Thoracic aorta endothelial cell (primary cell): ENCODE measurements around the gene LOXL1.

- CAGE, long polyA plus RNA, result no peak
These were observed 4.8 kb downstream of the NPTN start for GRCh38 chr15:73628324-73628891.

- CAGE, long polyA plus RNA, result no peak
These were observed 4.1 kb downstream of the CD276 start for GRCh38 chr15:73688230-73688723.

- CAGE, long polyA plus RNA, result no peak
These were observed 25.5 kb downstream of the INSYN1 start for GRCh38 chr15:73727605-73728027.

DNA sequence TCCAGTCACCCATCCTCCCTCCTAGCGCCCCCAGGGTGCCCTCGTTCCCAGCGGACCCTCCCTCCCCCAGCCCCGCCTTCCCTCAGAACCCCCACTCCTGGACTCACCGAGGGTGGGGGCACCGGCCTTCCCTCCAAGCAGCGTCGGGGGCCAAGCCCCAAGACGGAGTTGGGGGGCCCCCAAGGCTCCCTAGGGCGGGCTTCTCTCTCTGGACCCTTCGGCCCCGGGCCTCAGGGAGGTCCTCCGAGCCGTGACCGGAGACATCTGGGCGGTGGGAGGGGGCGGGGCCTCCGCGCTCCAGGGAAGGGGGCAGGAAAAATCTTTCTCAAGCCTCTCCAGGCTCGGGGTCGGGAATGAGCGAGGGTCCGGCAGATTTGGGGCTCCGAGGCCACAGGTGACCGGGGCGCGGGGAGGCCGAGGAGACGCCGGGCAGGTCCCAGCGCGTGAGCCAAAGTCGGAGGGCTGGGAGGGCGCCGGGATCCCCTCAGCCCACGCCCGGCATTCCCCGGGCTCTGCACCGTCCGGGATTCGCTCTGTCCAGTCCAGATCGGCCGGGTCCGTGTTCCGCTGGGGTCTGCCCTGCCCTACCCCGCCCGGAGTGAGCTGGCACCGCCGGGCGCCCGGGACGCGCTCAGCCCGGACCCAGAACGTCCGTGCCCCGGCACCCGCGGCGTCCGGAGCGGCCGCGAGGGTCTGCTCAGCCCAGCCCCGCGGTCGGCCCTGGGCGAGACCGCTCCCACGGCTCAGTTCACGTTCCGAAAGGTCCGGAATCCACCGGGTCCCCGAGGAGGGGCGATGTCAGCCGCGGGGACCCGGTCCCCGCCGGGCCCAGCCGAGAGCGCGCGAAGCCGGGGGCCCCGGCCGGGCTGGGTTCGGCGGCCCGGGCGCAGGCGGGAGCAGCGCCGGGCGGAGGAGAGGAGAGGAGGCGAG lies 883 bp downstream of the INSYN1 start:
- CAGE, long polyA plus RNA, result no peak

GRCh38 chr15:73925927-73927024 lies at the start of gene LOXL1:
Gene LOXL1, plus strand, starts transcription at chr15:73926462.
- CAGE, long polyA plus RNA, result no peak

GRCh38 chr15:73927025-73927474 lies 788 bp downstream of the LOXL1 start:
- CAGE, long polyA plus RNA, result no peak

DNA sequence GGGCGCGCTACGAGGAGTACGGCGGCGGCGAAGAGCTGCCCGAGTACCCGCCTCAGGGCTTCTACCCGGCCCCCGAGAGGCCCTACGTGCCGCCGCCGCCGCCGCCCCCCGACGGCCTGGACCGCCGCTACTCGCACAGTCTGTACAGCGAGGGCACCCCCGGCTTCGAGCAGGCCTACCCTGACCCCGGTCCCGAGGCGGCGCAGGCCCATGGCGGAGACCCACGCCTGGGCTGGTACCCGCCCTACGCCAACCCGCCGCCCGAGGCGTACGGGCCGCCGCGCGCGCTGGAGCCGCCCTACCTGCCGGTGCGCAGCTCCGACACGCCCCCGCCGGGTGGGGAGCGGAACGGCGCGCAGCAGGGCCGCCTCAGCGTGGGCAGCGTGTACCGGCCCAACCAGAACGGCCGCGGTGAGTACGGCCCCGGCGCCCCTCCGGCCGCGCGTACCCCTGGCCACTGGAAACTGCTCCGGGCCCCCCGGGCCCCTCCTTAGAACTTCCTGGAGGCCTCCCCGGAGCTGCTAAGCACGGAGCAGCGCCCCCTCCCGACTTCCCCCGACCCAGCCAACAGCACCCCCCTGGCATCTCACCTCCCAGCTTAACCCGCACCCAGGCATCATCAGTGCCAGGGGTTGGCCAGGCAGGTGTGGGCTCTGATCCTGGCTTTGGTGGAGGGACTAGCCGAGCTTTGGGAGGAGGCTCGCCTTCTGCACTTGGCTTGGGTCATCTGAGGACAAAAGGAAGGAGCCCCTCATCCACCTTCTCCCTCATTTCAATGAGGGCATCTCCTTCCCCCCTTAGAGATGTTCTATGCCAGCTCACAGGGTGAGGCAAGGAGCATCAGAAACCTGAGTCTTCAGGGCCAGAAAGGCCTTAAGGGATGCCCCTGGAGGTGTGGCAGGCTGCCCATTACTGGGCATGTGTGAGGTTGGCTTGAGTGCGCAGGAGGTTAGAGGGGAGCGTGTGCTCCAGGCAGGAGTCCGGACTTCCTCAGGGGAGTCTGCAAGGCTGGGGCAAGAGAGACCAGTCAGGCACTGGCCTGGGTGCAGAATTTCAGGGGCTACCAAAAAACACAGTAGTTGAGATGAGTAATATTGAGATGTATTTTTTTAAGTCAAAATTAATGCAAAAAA lies 1.6 kb downstream of the LOXL1 start:
- CAGE, long polyA plus RNA, result no peak

- CAGE, long polyA plus RNA, result no peak
These were observed 4.0 kb downstream of the LOXL1 start for GRCh38 chr15:73930270-73930673.

DNA sequence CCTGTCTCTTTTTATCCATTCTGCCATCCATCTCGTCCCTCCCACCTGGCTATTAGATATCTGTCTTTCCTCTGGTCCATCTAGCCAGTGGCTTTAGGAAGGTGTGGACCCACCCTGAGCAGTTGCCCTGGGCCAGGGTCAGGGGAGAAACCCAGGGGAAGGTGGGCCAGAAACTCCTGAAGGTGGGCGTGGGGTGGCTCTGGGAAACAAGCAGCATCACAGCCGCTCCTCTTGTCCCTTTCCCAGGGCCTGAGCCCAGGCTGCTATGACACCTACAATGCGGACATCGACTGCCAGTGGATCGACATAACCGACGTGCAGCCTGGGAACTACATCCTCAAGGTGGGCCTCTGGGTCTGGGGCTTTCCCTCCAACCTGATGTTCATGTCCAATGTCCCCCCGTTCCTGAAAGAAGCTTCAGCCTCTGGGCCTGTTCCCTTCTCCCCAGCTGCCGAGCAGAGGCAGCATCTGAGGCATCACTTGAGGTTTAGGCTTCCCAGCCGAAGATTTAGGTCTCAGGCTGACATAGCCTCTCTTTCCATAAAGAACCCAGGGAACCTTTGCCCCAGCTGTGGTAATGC lies 21.4 kb downstream of the LOXL1 start:
- CAGE, long polyA plus RNA, result no peak

- CAGE, long polyA plus RNA, result no peak
These were observed 2.8 kb downstream of the STOML1 start for GRCh38 chr15:73989130-73989833.

DNA sequence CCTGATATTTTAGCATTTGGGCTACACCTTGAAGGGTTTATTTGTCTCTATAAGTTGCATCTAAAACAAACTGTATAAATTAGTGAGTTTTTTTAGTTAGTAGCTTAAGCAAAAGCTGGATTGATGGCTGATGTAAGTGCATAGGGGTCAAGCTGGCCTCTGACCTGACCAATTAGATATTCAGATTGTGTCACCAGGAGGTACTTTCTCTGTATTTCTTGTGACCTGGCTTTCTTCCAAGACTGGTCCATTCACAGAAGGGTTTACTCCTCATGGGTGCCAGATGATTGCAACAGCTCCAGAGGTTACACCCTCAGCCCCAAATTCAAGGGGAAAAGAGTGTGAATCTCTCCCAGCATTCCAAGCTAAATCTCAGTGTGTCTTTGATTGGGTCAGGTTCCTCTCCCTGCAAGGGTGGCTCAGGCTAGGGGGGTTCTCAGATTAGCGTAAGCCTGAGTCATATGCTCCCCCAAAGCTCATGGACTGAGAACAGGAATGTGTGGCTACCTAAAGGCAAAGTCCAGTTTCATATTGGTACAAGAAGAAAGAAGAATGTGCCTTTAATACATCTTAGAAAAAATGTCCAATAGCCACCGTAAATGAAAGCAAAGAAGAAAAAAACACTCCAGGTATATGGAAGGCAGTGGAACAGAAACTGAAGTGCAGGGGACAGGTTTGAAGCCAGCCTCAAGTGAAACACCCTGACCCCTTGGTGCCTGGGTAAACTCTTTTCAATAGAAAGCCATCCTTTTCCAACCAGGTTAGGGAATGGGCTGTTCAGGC lies 16.5 kb downstream of the PML start:
- CAGE, long polyA plus RNA, result no peak

- CAGE, long polyA plus RNA, result no peak
These were observed 2.6 kb upstream of the ISLR2 start for GRCh38 chr15:74127381-74128512.

DNA sequence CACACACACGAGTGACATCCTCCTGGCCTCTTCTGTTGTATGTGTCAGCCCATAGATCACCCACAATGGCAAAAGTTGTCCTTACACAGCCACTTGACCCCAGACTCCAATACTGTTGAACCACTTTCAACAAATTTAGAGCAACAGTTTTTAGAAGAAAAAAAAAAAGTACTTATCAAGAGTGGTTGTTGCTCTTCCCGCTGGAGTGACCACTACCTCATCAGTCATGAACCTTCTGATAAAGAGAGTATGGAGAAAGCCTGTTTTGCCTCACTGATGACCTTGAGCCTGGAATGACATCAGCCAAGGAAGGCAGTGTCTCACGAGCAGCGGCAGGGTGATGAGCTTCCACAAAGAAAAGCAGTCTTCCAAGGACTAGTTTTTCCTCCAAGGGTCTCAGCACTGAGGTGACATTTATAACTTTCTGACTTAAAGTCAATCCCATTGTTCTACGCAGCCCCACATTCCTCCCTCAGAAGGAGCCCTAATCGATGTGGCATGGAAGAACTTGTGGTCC lies 1.6 kb upstream of the CYP11A1 start:
- CAGE, long polyA plus RNA, result no peak

DNA sequence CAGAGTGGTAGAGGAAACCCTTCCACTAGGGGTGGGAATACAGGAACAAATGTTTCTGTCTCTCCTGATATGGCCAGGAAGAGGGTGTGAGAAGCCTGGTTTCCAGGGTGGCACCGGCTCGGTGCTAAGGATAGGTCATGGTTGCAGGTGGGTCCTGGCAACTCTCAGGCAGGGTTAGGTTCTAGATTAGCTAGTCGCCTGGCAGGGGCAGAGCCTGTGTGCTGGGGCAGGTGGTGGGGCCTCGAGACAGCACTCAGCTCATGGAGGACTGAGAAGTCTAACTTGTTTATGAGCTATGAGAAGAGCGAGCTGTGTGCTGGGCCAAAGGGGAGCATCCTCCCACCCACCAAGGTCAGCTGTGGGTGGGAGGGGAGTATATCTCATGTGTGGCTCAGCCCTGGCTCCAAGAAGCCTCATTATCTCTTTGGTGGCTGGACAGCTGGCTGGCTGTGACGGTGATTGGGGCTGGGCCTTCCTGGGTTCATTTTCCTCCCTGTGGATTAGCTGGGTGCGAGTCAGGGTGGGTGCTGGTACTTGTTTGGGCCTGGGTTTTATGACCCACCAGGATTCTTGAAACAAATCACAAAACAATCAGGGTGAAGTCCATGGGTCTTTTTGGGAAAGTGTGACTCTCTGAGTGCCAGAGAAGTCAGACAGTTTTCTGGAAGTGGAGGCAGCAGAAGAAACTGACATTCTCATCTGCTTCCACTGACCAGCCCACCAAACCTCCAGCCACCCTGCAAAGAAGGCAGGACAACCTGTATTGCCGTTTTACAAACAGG lies 9.8 kb downstream of the SEMA7A start:
- CAGE, long polyA plus RNA, result no peak

- CAGE, long polyA plus RNA, result no peak
These were observed 20.0 kb upstream of the CLK3 start for GRCh38 chr15:74595696-74596003.

- CAGE, long polyA plus RNA, result no peak
These were observed 17.3 kb upstream of the CLK3 start for GRCh38 chr15:74597933-74599198.

DNA sequence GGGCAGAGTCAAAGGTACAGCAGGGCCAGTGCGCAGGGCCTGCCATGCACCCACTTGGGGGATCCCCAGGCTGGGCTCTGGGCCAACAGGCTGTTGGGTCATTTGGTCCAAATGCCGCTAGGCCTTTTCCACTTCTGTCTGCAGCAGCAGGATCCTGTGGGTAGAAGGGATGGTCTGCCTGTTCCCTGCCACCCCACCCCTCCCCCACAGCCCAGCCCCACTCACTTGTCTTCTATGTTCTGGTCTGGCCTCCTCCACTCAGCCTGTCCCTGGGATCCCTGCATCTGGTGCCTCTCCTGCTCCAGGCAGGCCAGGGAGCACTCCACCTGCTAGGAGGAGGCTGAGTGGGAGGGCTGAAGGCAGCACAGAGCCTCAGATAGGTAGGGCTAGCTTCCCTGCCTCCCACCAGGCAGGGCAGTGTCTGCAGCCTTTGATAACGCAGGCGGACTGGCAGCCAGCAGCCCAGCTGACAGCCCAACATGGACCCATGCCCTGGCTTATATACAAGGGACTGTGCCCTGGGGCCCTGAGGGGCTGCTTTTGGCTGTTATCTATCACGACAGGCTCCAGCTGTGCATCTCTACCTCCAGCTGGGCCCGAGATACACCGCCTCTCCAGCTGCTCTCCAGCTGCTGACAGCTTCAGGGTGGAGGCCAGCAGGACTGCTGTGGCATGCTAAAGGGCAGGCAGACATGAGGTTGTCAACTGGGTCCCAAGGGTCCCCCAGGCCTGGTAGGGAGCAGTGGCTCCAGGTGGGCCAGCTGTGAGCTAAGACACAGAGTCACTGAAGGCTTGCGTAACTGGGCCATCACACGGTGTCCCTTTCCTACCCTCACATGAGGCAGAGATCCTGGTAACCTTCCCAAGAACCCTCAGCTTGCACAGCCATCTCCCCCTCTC lies 5.3 kb upstream of the CLK3 start:
- CAGE, long polyA plus RNA, result no peak

GRCh38 chr15:74614240-74614541 lies 1.4 kb upstream of the CLK3 start:
- CAGE, long polyA plus RNA, result no peak

DNA sequence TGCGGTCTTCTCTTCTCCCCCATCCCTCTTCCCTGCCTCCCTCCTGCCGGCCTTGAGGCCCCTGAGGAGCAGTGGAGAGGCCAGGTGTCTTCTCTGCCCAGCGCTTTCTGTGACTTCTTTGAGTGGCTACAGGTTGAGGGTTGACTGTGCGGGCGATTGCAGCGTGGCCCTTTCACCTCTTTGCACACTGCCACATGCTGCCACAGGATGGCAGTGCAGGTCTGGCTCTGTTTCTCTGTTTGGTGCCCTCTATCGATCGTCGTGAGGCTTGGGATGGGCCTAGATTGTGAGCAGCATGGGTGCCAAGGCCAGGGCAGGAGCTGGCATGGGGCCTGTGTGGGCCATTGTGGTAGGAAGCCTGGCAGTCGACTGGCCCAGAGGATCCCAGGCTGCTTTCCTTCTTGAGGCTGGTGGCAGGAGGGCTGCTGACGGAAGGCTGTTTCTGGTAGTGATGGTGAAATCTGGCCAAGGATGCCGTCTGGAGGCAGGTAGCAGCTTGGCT lies 5.4 kb downstream of the CLK3 start:
- CAGE, long polyA plus RNA, result no peak

DNA sequence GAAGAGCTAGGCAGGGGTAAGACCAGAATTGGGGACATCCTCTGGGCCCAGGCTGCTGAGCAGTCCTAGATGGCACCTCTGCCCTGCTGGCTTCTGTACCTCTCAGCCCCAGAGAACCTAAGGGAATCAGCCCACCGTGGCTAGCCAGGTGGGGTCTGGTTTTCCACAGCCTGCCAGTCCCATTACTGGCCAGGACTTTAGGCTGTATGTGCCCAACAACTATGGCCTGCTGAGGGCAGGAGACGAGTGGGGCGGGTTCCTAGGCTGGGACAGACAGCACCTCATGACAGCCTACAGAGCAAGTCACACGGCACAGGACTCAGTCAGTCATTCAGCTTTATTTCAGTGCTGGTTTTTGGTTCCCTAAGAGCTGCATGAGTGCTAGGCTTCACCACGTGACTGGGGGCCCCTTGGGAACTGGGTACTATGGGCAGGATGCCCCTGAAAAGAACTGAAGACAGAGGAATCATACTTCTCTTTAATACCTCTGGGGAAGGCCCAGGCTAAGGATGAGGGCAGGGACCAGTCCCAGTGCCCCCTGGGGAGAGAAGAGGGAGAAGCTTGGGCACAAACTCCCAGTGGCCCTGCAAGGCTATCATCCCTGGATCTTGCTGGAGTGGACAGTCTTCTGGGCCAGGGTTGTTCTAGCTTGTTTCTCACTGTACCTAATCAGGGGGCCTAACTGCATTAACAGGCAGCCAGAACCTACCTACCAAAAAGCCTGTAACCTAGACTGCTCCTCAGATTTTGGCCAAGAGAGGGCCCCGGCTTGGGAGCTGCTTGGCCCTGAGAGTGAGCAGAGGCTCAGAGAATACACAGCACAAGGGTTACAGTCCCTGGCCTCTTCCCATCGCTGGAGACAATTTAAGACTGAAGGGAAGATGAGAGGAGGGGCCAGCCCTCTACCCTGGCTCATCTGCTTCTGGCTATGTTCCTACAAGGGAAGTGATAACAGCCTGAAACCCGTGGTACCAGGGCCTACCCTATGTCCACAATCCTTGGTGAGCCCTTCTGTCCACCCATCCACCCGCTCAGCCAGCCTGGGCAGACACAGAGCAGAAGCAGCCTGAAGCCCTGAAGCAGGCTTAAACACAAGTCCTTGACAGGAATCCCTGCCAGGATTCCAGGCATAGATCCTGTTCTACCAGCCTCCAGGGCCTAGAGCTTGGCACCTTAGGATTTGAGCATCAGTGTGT lies 15.0 kb downstream of the CLK3 start:
- CAGE, long polyA plus RNA, result no peak